Vermiform appendix (tissue), 1 donor: Measurements from ENCODE around the genes PTCH1, NUTM2G and TRMO.

DNA sequence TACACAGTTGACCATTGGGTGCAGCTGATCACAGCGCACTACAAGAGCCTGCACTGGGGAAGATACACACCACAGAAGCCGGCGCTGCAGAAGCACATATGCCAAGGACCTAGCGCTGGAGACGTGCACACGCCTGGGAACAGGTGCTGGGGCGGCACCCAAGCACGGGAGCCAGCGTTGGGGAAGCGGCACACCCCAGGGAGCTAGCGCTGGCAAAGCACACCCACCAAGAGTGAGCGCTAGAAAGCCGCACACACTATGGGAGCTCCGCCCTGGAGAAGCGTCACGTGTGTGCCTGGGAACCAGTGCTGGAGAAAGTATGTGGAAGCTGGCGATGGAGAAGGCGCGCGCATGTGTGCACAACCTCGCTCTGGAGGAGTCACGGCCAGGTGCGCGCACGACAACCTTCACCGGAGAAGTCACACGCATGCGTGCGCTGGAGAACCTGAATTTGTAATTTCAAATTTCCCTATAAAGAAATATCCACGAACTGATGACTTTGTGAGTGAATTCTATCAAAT lies 4.4 kb downstream of the FANCC start:
- PRO-cap = no peak

DNA sequence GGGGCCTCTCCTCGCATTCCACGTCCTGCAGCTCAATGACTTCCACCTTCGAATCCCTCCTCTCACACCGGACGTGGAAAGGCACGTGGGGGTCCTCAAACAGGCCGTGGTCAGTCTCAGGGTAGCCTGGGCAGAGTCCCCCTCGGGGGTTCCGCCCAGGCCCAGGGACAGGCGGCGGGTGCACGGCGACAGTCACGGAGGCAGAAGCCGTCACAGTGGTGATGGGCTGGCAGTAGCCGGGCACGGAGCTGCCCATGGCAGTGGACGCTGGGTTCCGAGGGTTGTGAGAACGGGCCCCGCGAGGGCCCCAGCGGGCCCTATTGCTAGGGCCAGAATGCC lies 62.2 kb downstream of the PTCH1 start:
- PRO-cap = no peak

- PRO-cap = unidirectional peak, minus-strand start at chr9:95509157; unidirectional peak, minus-strand start at chr9:95509192
These were observed at the start of gene PTCH1 for GRCh38 chr9:95508985-95509642. PTCH1 (minus strand) TSS chr9:95509266.

GRCh38 chr9:95511343-95511792 lies 2.3 kb upstream of the PTCH1 start:
- PRO-cap = no peak

- PRO-cap = no peak
These were observed 118.4 kb upstream of the ERCC6L2 start for GRCh38 chr9:95757125-95757495.

DNA sequence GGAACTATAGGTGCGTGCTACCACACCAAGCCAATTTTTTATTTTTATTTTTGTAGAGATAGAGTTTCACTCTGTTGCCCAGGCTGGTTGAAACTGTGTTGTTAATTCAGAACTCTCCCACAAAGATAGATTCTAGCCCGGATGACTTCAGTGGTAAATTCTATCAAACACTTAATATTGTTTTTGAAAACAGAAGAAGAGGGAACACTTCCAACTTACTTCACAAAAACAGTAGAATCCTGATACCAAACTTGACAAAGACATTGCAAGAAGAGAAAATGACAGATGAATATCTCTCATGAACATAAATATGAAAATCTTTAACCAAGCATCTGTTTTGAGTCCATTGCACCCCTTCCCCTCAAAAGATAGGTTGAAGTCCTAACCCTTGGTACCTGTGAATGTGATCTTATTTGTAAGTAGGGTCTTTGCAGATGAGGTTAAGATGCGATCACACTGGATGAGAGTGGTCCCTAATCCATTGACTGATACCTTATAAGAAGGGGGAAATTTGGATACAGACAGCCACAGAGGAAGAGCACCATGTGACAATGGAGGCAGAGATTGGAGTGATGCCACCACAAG lies 85.4 kb downstream of the ERCC6L2 start:
- PRO-cap = no peak

DNA sequence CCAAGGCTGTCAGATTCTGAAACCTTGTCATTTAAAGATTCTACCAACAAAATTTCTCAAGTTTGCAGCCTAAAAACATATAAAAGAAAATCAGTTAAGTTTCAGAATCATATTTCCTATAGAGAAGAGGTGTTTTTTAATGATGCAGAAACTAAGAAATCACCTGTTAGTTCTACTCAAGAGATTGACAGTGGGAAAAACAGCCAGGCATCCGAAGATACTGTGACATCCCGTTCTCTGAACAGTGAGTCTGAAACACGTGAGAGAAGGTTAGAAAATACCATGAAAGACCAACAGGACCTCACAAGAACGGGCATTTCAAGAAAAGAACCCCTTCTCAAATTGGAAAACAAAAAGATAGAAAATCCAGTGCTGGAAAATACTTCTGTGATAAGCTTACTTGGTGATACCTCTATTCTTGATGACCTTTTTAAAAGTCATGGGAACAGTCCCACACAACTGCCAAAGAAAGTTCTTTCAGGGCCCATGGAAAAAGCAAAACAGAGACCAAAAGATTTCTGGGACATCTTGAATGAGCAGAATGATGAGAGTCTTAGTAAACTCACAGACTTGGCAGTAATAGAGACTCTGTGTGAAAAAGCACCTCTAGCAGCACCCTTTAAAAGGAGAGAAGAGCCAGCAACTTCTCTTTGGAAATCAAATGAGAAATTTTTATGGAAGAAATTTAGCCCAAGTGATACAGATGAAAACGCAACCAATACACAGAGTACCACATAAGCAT lies 137.1 kb downstream of the ERCC6L2 start:
- PRO-cap = no peak

- PRO-cap = no peak
These were observed 172.3 kb downstream of the HSD17B3 start for GRCh38 chr9:96129495-96130326.

DNA sequence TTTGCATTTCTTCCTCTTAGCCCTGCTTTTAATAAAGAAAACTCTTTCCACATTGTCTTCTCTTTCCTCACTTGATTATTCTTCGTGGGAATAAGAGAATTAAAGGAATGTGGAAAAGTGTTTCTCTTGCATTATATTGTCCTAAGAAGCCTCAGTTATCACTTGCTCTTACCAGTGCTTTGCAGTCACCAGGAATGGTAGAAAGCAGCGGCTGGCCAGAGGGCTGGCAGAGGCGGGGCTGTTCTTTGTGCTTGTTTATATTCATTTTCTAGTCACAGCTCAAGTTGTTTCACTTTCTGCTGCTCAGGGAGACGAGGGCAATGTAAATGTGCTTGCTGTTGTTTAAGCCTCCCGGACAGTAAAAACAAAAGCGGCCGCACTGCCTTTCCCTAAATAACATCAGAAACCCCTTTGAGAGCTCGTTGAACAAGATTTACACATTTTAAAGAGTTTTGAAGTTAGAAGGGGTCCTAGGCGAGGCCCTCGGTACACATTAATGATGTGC lies 164.7 kb downstream of the HSD17B3 start:
- PRO-cap = unidirectional peak, plus-strand start at position 292 of the sequence

- PRO-cap = no peak
These were observed 156.2 kb downstream of the HSD17B3 start for GRCh38 chr9:96145799-96146180.

DNA sequence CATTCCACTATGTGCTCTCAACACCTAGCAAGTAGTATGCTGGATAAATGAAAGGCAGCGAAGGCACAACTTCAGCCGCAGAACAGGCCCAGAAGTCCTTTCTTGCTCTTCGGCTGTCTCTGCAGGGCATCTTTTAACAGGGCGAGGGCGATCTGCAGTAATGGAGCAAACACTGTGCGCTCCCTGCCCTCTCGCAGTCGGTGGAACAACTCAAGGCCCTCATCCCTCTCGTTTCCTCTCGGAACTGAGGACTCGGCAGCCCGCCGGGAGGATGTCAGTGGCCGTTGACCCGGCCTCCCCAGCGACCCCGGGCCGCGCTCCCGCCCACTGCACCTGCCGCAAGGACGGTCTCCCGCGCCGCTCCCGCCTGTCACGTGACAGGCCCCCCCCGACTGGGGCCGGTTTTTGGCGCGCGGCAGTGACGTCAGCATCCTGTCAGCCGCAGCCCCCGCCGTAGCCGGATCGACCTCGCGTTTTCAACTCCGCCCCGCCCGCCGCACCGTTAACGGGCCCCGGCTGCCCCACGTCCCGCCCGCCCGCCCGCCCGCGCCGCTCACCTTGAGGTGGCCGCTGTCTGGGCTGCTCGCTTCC lies 1.0 kb downstream of the ZNF367 start:
- PRO-cap = unidirectional peak, plus-strand start at position 136 of the sequence; bidirectional peak, plus-strand start at position 430 of the sequence, minus-strand start at position 246 of the sequence

DNA sequence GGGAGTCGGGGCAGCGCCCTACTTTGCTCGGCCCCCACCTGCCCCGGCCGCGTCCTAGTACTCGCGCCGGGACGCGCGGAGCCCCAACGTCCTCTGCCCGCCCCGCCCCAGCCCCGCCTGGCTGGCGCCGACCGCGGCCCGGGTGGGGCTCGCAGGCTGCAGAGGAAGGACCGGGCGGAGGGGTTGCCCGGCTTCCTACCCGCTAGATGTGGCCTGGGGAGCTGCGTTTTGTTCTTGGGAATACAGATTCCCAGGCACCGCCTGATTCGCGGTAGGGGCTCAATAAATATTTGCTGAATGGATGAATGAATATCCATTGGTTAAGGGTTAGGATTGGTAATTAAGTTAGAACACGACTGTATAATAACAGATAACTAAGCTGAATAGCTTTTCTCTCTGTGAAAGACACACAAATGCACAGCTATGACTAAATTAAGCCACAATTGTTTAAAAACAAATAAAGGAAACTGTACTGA lies 1.1 kb upstream of the ZNF367 start:
- PRO-cap = bidirectional peak, plus-strand start at position 130 of the sequence, minus-strand start at position 95 of the sequence

- PRO-cap = no peak
These were observed 219 bp upstream of the NUTM2G start for GRCh38 chr9:96928445-96928802.

GRCh38 chr9:96928803-96929255 lies at the start of gene NUTM2G:
NUTM2G (plus strand) TSS chr9:96928843.
- PRO-cap = no peak

GRCh38 chr9:97591962-97592686 lies 41.0 kb downstream of the TSTD2 start:
- PRO-cap = no peak

DNA sequence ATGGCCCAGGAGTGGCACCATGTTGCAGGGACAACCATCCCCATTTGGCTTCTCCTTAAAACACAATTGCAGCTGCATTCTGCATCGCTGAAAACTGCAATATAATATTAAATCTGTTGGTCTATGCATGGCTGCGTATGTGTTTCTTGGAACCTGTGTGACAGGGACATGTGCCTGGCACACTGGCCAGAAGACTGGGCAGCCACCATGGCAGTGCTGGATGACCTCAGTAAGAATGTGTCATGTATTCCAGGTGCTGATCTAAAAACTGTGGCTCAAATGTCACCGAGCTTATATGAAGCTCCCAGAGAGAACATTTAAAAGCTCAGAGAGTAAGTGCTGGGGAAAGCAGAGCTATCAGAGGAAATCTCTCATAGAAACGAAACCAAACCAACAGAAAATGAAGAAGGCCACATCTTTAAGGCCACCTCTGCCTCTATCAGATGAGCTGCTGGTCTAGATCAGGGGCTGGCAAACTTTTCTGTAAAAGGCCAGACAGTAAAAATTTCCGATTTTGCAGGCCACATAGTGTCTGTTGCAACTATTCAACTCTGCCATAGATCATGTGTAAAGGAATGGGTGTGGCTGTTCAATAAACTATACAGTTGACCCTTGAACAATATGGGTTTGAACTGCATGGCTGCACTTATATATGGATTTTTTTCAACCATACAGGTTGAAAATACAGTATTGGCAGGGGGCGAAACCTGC lies 31.9 kb downstream of the TSTD2 start:
- PRO-cap = no peak

- PRO-cap = no peak
These were observed 10.2 kb downstream of the XPA start for GRCh38 chr9:97686883-97687423.

GRCh38 chr9:97921881-97922829 lies at the start of gene TRMO:
TRMO (minus strand) TSS chr9:97922500.
- PRO-cap = bidirectional peak, plus-strand start at chr9:97922285, minus-strand start at chr9:97922176; bidirectional peak, plus-strand start at chr9:97922583, minus-strand start at chr9:97922500

DNA sequence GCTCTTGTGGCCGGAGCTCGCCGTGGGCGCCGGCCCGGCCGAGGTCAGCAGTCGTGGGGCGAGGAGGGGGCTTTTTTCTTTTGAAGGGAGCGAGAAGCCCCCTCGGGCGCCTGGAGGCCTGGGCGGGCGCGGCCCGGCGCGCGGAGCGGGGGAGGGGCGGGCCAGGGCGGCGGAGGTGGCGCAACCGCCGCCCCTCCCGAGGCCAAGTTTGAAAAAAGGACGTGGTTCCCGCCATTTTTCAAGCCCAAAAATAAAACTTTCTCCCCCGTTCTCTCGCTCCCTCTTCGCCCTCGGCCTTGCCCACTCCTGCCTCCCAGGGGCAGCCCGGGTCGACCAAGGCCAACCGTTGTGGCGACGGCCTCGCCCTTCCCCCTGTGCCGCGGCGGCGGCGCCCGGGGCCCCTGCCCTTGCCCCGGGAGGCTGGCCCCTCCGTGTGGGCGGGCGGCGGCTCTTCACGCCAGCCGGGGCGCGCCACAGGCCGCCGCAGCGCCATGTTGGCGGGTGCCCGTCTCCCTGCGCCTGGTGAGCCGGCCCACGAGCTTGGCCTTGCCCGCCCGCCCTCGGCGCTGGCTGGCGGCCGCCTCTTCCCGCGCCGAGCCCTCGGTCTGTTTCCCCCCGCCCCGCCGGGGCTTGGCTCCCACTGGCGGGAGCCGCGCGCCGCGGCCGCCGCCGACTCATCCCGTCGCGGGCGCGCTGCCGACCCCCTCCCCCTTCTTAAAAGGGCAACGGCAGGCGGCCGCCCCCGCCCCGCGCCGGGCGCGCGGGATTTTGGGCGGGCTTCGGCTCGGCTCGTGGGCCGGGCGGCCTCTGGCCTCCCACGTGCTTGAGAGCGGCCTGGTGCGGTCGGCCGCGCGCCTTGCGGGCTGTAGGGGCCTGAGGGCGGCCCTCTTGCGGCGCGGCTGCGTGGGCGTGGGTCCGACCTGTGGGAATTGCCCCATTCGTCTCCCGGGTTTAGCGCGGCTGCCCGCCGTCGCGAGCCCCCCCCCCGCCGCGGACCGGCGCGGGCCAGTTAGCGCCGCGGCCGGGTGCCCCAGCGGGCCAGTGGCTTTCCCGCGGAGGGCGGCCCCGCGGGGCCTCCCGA lies 1.3 kb downstream of the ANP32B start:
- PRO-cap = bidirectional peak, plus-strand start at position 205 of the sequence, minus-strand start at position 55 of the sequence; bidirectional peak, plus-strand start at position 460 of the sequence, minus-strand start at position 521 of the sequence; bidirectional peak, plus-strand start at position 745 of the sequence, minus-strand start at position 602 of the sequence; bidirectional peak, plus-strand start at position 1,012 of the sequence, minus-strand start at position 992 of the sequence

GRCh38 chr9:97985639-97986042 lies 2.5 kb downstream of the ANP32B start:
- PRO-cap = no peak